Cytotoxic T cell (primary cell): ENCODE measurements around the genes CACNG8, VSTM1, TMC4 and RPS9.

GRCh38 chr19:52997604-52998195, 16.0 kb upstream of the ERVV-1 start:
- PRO-cap, 2 experiments = no peak in any of the 2 experiments

DNA sequence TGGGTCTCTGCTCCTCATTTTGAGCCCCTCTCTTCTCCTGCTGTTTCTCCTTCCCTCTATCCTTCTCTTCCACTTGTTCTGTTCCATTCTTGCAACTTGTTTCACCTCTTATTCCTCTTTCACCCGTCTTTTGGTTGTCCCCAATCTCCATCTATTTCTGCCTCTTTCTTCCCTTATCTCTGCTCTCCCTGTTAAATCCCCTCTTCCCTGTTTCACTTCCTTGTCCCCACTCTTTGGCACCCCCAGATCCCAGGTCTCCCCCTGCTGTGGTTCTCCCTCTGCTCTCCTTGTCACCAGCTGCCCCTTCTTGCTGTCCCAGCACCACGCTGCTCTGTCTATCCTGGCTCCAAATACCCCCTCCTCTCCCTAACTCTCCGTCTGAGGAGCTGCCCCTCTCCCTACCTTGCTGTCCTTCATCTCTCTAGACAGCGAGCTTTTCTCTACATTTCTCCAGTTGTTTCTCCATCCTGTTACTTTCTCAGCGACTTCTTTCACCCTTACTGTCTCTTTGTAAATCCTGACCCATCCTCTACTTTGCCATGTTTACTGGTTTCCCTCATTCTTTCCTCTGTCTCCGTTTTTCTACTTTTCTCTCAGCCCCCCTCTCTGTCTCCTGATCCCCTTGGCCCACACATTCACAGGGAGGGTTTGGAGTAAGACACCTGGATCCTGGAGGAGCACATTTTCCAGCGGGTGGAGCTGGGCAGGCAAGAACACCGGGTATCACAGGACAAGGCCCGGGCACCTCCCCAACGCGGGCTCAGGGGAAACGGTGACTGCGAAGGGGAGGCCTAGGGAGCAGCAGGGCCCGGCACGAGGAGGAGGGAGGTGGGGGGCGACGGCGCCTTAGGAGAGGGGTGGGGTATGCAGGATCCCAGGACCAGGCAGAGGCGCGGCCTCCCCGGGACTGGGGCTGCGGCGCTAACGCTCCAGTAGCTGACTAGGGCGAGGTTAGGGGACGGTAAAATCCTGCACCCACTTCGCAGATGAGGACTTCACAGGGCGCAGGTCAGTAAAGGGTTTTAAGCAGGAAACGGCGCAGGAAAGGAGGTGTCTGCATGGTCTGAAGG, 784 bp downstream of the ZNF665 start:
- PRO-cap, 2 experiments = no peak in any of the 2 experiments

GRCh38 chr19:53358401-53358684, 7.2 kb upstream of the ZNF525 start:
- PRO-cap, 2 experiments = no peak in any of the 2 experiments

DNA sequence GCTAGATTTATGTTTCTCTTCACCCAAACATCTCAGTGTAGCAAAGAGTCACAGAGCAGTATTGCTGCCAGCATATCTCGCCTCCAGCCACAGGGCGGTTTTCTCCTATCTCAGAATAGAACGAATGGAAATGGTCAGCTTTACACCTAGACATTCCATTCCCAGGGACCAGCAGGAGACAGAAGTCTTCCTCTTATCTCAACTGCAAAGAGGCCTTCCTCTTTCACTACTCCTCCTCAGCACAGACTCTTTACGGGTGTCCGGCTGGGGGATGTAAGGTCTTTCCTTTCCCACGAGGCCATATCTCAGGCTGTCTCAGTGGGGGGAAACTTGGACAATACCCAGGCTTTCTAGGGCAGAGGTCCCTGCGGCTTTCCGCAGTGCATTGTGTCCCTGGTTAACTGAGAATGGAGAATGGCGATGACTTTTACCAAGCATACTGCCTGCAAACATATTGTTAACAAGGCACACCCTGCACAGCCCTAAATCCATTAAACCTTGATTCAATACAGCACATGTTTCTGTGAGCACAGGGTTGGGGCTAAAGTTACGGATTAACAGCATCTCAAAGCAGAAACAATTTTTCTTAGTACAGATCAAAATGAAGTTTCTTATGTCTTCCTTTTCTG, 1.2 kb downstream of the ZNF813 start:
- PRO-cap, 2 experiments = no peak in any of the 2 experiments

- PRO-cap, 2 experiments = no peak in any of the 2 experiments
Measured at GRCh38 chr19:53519487-53520001, 18.4 kb upstream of the ZNF331 start.

- PRO-cap, 2 experiments = peak in 1 of 2 experiments; most common plus-strand start chr19:53579256 (in 1)
Measured at GRCh38 chr19:53579079-53579410, 41.1 kb downstream of the ZNF331 start.

DNA sequence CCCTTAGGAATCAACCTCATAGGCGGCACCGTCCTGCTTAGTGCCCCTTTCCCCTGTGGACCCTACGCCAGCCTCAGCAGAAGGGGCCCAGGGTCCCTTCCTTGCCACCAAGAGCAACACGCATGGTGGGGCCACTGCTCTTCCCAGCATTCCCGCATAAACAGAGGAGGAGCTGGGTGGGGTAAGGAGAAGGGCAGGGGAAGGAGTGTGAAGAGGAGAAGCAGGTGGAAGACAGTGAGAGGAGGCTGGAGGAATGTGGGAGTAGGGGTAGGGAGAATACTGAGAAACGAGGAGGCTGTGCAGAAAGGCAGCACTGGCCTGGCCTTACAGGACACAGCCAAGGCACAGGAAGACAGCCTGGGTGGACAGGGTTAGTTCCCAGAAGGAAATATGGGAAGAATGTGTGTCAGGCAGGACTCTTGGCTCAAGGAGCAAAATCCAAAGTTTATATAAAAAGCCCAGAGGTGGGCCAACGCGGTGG, 44.0 kb downstream of the ZNF331 start:
- PRO-cap, 2 experiments = no peak in any of the 2 experiments

DNA sequence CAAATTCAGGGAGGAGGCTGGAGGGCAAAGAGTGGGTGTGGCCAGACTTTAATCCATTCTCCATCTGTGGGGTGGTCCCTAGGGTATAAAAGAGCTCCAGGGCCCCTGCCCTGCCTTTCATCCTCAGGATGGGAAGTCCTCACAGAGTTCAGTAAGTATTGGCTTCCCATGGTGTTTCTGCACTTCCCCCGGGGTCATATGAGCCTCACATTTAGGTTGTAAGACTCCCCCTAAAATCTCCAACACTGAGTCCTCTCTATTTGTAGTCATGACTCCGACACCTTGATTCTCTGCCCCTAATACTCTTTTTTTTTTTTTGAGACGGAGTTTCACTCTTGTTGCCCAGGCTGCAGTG, 33.0 kb downstream of the DPRX start:
- PRO-cap, 2 experiments = no peak in any of the 2 experiments

DNA sequence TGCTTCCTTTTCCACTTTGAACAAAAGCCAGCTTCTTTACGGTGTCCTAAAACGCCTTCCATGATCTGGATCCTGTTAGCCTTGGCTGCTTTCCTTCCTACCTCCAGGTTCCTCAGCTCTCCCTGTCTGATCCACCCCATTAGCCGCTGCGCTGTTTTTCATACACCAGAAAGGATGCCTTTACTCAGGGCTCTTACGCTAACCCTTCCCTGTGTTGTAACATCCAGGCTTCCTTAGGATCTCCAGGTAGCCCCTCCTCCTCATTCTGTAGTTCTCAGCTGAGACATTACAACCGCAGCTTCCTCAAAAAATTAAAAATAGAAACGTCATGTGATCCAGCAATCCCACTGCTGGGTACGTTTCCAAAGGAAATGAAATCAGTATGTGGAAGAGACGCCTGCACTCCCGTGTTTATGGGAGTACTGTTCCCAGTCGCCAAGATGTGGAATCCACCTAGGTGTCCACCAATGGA, 18.5 kb upstream of the MYADM start:
- PRO-cap, 2 experiments = no peak in any of the 2 experiments

- PRO-cap, 2 experiments = no peak in any of the 2 experiments
Measured at GRCh38 chr19:53962864-53963338, at the start of gene CACNG8. CACNG8 (plus strand) TSS chr19:53962937.

- PRO-cap, 2 experiments = no peak in any of the 2 experiments
Measured at GRCh38 chr19:54063683-54064067, at the start of gene VSTM1. VSTM1 (minus strand) TSS chr19:54063897.

DNA sequence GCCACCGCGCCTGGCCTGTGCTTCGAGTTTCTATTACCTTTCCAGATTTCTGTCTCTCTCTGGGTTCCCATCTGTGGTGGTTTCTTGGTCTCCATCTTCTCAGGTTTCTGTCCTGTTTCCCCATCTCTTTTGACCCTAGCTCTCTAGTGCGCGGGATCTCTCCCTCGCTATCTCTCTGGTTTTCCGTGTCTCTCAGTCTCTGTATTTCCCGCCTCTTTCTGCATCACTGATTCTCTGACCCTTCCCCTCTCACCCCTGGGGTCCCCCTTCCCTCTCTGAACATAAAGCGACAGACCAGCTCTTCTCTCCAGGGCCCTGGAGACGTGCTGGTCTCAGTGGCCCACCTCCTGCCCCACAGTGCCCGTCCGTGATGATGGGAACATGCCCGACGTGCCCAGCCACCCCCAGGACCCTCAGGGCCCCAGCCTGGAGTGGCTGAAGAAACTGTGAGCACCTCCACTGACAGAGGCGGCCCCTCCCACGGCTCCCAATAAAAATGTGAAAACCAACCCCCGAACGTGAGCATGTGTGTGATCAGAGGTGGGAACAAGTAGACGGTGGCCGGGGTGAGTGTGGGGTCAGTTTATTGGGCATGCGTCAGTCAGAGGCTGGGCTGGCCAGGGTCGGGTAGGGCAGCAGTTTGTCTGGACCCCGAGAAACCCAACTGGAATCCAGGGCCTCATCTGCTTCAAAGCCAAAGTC, 3.9 kb downstream of the NDUFA3 start:
- PRO-cap, 2 experiments = no peak in any of the 2 experiments

DNA sequence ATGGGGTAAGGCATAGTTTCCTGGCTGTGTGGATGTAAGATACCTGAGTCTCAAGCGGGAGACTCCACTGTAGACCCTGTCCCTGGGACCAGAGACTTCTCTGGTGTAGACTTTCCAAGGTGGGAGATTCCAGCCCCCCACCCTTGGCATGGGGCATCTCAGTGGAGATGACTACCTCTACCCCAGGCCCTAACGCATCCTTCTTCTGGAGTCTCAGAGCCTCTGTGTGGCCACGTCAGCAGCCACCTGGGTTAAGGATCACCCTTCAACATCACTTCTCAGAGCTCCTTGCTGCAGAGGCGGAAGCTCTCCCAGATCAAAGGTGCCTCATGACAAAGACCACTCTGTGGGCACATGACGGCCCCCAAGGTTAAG, 2.1 kb downstream of the CNOT3 start:
- PRO-cap, 2 experiments = no peak in any of the 2 experiments

GRCh38 chr19:54152731-54153350, 6.7 kb downstream of the LENG1 start:
- PRO-cap, 2 experiments = no peak in any of the 2 experiments

DNA sequence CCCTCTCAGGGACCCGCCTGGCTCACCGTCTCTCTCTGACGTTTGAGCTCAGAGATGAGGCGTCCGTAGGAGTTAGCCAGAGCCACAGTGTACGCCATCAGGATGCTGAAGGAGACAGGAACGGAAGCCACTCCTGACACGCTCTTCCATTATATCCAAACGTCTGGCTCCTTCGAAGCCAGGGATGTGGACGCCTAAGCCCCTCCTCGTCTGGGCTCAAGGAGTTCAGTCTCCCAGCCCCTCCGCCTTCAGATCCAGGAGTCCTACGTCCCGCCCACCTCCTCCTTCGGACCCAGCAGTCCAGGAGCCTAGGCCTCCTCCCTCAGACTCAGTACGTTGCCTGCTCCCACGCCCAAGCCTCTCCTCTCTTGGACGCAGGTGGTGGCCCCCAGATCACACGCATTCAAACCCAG, 926 bp upstream of the LENG1 start:
- PRO-cap, 2 experiments = peak in 2 of 2 experiments; most common plus-strand start position 85 of the sequence (in 1); most common minus-strand start position 31 of the sequence (in 1)

DNA sequence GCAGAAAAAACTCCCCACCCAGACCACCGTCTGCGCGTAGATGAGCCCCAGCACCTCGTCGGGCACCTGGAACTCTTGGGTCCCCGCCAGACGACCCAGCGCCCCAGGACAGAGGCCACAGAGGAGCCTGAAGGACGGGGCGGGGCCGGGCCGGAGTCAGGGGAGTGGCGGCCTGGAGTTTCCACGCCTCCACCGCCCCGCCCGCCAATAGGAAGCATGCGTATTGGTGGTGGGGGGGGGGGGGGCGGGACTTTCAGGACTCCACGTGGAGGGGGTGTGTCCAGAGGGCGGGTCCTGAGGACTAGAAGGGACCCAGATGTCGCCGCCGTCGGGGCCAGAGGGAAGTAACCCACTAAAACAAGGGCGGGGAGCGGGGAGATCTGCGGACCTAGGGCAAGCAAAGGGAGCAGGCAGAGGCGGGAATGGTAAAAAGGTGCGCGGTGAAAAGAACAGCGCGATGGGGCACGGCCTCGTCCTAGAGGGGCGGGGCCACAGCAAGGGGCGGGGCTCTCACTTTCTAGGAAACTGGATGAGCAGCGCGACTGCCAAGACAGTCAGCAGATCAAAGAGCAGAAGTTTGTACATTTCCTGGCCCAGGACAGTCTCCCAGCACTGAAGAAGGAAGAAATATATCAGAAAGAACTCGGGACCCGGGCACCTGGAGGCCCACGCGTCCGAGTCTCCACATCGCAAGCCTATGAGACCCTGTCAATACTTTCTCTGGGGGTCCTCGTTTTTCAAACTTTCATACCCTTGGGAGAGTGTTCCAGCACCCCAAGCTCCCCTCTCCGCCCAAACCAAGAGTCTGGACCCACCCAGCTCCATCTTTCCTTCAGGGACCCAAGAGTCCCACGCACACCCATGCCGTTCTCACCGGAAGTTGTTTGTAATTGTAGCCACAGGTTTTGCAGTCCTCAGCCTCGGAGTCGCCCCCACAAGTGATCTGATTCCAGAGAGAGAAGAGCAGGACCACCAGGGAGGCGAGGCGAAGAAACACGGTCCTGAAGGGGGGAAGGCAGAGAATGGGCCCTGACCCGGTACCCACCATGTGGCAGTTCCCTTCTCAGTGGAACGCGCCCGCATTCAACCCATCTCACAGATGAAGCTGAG, 3.0 kb upstream of the LENG1 start:
- PRO-cap, 2 experiments = no peak in any of the 2 experiments

- PRO-cap, 2 experiments = no peak in any of the 2 experiments
Measured at GRCh38 chr19:54172222-54173479, at the start of gene TMC4. TMC4 (minus strand) TSS chr19:54173160.

- PRO-cap, 2 experiments = peak in 2 of 2 experiments; most common plus-strand start chr19:54200858 (in 2); most common minus-strand start chr19:54200747 (in 2)
Measured at GRCh38 chr19:54200573-54201379, at the start of gene RPS9. RPS9 (plus strand) TSS chr19:54200858.

GRCh38 chr19:54217661-54218622, 4.9 kb downstream of the LILRB3 start:
- PRO-cap, 2 experiments = no peak in any of the 2 experiments

DNA sequence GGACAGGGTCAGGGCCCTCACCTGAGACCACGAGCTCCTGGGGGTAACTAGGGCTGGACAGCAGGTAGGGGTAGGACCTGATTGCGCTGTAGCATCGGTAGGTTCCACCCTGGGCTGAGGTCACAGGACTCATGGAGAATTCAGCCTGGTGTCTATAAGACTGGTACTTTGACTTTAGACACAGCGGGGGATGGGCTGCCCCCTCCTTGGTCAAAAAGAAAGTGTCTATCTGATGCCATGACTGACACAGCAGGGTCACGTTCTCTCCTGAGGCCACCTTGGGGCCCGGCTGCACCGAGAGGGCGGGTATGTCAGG, 2.4 kb downstream of the LILRB5 start:
- PRO-cap, 2 experiments = no peak in any of the 2 experiments